Neural cell (in vitro differentiated cells): Measurements from ENCODE around the genes CACNG8 and NDUFA3.

- RAMPAGE, long total RNA, result no peak
Measured at GRCh38 chr19:53519124-53519486, 18.8 kb upstream of the ZNF331 start.

GRCh38 chr19:53578043-53578523 lies 40.1 kb downstream of the ZNF331 start:
- RAMPAGE, long total RNA, result no peak

DNA sequence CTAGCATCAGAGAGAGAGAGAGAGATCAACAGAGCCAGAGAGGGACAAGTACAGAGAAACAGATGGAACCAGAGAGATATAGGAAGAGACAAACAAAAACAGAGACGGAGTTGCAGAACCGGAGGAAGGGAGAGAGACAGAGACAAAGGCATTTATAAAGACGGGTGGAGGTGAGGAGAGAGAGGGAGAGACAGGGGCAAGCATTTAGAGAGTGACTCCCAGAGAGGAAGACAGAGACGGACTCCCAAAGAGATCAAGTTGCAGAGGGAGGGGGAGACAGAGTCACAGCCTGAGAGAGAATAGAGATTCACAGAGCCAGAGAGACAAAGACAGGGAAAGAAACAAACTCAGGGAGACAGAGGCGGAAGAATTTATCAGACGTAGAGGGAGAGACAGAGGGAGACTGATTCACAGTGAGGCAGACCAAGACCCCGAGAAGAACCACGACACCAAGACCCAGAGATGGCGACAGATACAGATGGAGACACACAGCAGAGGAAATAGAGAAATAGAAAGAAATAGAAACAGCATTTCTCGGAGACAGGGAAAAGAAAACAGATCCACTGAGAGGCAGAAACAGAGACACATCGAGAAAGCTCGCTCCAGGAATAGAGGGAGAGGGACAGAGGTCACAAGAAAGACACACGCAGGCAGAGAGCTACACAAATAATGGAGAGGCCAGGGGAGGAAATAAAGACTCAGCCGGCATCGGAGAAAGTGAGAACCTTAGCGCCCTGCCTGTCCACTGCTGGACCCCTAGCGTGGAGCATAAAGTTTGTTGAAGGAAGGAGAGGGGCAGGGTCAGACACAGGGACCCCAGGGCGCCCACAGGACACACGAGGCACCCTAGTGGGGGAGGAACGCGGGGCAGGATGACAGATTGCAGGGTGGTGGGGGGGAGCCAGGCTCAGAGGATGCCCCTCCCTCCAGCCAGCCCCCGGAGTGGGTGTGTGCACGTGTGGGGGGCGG lies 589 bp upstream of the PRKCG start:
- RAMPAGE, long total RNA, result start-site peak on the plus strand centred at position 237 of the sequence, 435 bp wide, 25 and 7 reads in 2 replicates

DNA sequence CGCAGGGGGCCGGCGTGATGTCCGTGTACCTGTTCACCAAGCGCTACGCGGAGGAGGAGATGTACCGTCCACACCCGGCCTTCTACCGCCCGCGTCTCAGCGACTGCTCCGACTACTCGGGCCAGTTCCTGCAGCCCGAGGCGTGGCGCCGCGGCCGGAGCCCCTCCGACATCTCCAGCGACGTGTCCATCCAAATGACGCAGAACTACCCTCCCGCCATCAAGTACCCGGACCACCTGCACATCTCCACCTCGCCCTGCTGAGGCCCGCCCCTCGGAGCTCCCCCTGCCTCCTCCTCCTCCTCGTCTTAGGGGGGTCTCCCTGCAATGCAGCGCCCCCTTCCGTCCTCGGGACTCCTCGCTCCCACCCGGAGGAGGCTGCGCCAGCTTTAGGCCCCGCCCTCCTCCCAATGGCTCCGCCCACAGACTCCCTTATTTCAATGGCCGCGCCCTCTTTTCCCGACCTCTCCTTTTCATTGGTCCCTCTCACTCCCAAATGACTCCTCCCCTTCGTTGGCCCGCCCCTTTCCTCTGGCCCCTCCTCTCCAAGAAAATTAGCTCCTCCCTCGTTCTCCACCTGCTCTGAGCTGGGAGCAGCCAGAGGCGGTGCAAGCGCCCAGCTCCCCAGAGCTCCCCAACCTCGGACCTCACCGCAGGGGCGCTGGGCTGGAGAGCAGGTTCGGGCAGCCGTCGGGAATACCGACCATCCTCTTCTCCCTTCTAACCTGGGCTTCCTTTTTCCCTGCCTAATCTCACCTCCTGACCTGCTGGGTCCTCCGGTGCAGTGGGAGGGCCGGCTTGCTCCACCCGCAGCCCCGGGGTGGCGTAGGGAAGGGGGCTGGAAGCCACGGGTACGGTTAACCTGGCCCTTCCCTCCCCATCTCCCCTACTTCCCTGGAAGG lies 20.5 kb upstream of the CACNG8 start:
- RAMPAGE, long total RNA, result no peak

GRCh38 chr19:53962864-53963338 lies at the start of gene CACNG8:
Gene CACNG8 (plus strand): TSS chr19:53962937.
- RAMPAGE, long total RNA, result no peak

DNA sequence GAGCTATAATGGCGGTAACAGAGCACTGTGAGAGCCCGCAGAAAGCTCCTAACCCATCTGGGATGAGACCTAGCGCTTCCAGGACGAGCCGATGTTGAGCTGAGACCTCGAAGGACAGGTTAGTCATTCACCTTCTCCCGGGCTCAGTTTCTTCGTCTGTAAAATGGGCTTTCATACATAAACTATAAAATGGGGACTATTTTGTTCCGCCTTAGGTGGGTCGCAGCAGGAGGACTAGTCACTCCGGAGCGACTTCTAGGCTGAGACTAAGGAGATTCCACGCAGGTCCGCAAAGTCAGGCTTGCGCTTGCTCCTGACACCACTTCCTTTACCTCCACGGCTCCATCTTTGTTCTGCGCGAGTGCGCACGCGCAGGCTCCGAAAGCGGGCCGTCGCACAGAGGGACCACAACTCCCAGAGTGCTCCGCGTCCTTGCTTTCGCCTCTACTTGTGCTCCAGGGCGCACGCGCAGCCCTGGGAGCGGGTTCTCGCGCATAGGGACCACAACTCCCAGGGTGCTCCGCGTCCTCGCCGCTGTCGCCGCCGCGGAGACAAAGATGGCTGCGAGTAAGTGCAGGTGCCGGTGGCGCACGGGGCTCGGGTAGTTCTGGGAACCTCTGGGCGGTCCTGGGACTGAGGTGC lies at the start of gene NDUFA3:
Gene NDUFA3 (plus strand): TSS at position 534 of the 642 bp plus-strand sequence.
- RAMPAGE, long total RNA, result start-site peak on the minus strand centred at position 359 of the sequence, 14 bp wide, 13 and 22 reads in 2 replicates; start-site peak on the plus strand centred at position 544 of the sequence, 45 bp wide, 12,271 and 7,402 reads in 2 replicates

GRCh38 chr19:54145233-54146465 lies 8.1 kb downstream of the CNOT3 start:
- RAMPAGE, long total RNA, result no peak

DNA sequence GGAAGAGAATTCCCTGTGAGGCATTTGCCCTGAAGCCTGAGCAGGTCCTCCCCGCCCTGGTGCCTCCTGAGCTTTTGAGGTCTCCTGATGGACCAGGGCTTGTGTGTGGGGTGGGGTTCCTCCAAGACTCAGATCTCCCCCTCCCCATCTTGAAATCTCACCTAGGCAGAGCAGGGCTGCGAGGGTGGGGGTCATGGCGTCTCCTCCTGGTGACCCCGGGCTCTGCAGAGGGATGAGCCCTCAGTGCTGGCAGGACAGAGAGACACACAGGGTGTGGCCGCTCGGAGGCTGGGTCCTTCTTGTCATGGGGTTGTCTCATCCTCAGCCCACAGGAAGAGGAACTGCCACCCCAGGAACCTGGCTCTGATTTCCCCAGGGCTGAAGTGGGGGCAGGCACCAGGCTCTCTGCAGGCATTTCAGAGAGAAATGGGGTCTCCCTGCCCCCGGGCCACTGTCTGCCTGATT lies 14.5 kb downstream of the LILRB5 start:
- RAMPAGE, long total RNA, result no peak

DNA sequence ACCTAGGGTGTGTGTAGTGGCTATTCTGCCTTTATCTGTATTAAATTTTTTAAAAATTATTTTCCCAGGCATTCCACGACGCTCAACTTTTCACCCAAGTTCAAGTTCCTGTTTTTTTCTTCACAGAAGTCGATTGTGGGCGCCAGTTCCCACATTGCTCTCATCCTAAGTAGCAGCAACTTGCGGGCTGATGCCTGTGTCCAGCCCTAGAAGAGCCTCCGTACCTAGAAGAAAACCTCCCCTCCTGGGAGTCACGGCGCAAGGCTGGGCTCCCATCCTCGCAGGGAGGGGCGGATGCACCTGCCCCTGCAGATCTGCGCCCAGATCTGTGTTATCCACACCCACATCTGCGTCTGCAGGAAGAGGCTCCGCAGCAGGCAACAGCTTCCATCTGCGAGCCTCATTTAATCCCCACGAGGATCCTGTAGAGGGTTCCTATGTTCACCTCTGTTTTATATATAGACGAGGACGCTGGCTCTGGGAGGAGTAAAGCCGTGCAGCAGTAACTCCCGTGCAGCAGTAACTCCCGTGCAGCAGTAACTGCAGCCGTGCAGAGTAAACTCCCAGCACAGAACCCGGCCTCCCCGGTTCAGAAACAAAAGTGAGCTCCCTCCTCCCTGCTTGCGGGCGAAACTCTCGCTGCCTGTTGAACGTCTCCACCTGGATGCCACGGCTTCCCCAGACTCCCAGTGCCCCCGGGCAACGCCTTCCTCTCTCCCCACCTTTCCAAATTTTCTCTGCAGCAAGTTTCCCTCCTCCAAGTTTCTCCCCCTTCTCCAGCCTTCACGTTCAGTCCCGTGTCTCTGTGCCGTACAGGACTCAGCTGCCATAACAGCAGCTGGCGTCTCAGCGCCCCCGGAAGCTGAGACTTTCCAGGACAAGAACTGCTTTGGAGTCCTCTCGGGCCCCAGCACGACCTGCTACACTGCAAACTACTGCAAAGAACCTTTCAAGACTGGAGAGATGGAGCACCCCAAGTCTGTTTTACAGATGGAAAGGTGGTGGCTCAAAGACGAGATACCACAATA lies 23.5 kb upstream of the LAIR1 start:
- RAMPAGE, long total RNA, result no peak

DNA sequence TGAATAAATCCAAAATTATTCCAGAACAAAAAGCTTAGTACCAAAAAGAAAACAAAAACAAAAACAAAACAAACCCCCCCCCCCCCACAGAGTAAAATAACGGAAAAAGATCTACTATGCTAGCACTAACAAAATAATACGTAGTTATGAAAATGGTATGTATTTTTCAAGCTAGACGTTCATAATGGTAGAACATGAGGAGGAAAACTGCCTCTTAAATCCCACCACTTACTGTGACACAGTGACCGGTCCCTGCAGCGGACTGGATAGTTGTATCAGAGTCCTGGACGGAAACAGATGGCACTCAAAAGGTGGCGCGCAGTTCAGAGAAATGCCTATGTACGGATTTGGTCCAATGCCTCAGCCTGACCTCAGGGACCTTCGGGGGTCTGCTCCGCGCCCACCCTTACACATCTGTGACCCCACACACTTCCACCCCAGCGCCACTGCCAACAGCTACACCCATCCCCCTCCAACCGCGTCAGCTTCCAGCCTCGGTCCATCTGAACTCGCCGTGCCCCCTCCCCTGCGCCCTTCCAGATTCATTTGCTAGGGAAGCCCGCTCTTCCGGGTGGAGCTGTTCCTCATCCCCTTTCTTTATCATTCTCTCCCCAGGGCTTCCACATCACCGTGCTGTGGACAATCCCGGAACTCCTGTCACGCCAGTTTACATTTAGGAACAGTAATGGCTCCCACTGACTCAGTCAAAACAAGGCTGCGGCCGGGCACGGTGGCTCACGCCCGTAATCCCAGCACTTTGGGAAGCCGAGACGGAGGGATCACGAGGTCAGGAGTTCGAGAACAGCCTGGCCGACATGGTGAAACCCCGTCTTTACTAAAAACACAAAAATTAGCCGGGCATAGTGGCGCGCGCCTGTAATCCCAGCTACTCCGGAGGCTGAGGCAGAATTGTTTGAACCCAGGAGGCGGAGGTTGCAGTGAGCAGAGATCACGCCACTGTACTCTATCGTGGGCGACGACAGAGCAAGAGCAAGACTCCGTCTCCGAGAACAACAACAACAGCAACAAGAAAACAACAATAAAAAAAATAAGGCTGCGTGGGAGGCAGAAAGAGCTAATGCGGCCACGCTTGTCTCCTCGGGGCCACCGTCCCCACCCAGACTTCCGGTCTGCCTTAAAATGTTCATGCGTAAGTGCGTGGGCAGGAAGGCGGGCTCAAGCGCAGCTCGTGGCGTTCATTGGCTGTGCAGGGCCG lies 658 bp upstream of the LENG8 start:
- RAMPAGE, long total RNA, result start-site peak on the minus strand centred at position 918 of the sequence, 7 bp wide, 44 and 35 reads in 2 replicates; start-site peak on the minus strand centred at position 1,112 of the sequence, 52 bp wide, 409 and 283 reads in 2 replicates

DNA sequence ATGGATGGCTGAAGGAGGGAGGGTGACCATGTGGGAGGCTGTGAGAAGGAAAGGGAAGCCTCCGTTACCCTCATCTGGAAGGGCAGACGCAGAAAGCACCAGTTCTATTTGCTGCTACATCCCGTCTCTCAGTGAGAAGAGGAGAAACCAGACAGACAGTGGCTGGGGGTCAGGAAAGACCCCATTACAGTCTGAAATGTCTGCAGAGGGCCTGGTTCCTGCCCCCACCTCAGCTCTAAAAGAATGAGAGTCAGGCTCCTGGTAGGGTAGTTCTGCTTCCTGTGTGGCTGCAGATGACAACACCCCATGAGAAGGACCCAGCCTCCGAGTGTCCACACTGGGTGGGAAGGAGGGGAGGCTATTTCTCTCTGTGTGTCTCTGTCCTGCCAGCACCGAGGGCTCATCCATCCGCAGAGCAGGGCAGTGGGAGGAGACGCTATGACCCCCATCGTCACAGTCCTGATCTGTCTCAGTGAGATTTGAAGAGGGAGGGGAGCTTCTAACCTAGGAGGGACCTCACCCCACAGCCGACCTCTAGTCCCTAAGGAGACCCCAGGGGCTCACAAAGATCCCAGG lies 463 bp downstream of the LILRA1 start:
- RAMPAGE, long total RNA, result no peak

DNA sequence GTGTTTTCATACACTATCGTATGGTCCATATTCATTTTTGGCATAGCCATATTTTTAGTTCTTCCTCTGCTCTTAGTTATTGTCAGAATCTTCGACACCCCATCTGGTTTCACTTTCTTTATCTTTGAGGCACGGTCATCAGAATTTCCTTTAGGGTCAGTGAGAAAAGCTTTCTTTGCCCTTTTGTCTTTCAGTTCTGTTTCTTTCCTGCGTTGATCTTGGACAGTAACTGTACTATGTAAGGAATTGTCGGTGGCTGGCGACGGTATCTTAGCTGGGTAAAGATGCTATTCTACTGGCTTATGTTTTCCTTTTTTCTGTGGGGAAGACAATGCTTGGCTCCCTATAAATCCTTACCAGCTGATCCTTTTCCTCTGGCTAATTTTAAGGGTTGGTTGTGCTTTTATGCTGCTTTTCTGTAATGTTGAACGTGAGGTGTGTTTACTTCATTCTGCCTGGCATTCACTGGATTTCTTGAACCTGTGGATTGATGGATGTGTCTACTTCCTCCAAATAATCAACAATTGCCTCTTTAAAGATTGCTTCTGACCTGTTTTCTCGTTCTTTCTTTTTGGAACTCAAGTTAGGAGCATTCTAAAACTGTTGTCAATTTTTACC lies 10.4 kb upstream of the KIR2DL4 start:
- RAMPAGE, long total RNA, result no peak

DNA sequence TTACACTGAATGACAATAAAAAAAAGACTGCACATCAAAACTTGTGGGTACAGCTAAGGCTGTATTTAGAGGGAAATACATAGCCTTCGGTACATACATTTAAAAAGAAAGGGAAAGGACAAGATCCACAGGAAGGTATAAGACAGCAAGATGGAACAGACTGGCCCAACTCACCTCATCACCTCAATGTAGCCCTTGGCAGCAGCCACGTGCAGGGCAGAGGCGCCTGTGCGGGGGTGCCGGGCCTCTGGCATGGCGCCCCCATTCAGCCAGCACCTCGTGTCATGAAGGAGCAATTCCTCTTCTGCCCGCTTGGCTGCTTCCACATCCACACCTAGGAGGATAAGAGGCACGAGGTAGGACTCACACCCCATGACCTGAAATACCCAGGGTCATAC lies 14.2 kb downstream of the PPP1R12C start:
- RAMPAGE, long total RNA, result no peak

GRCh38 chr19:55115941-55117029 lies 1.2 kb downstream of the PPP1R12C start:
- RAMPAGE, long total RNA, result start-site peak on the plus strand at chr19:55116350-55116446, 34 and 14 reads in 2 replicates

DNA sequence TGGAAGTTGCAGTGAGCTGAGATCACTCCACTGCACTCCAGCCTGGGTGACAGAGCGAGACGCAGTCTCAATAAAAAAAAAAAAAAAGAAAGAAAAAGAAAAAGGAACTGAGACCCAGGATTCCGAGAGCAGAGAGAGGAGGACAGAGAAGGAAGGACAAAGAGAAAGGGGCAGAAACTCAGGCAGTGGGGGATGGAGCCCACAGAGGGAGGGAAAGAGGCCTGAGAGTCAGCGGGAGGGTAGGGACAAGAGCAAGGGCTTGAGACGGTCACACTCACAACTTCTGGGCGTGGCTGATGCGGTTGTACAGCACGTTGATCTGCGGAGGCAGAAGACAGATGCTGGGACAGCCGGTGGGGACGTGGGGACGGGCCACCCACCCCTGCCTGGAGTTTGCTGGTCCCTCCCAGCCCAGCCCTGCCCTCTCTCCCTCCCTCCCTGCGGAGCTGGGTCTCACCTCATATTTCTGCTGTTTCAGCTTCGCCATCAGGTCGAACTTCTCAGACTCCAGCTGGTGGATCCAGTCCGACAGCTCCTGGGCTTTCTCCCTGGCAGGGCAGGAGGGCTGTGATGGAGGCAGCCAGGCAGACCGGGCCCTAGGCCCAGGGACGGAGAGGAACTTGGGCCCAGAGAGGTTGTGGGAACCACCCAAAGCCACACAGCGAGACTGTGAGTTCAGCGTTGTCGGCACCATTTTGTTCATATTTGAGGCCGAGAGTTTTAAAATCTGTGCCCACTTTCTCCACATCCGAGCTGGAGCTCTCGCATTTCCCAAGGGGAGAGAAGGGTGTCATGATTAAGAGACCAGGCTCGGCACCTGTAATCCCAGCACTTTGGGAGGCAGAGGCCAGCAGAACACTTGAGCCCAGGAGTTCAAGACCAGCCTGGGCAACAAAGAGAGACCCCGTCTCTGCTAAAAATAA lies 15.1 kb downstream of the TNNT1 start:
- RAMPAGE, long total RNA, result no peak

GRCh38 chr19:55146789-55147406 lies 2.1 kb downstream of the TNNT1 start:
- RAMPAGE, long total RNA, result no peak

GRCh38 chr19:55147407-55147733 lies 1.6 kb downstream of the TNNT1 start:
- RAMPAGE, long total RNA, result no peak

- RAMPAGE, long total RNA, result no peak
Measured at GRCh38 chr19:55228293-55228653, 290 bp downstream of the TMEM86B start.

GRCh38 chr19:55229631-55230350 lies 1.2 kb upstream of the TMEM86B start:
- RAMPAGE, long total RNA, result no peak

DNA sequence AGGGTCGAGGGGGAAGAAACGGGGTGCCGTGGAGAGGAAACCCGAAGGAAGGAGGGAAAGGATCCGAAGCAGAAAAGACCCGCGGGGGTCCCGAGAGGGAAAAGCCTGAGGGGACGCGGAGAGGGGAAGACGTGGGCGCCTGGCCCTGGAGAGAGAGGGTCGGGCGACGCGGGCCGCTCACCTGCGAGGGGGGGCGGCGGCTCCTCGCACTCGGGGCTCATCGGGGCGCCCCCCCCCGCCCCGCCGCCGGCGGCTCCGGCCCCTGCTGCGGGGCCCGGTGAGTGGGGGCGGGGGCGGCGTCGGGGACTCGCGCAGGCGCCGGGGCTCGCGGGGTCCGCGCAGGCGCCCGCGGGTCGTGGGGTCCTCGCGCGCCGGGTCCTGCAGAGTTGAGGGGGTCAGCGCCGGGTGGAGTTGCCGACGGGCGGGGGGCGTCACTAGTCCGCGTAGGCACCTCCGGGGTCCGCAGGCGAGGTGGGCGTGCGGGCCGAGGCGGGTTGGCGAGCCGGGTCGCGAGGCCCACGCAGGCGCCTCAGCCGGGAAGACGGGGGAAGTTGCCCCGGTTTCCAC lies 480 bp downstream of the PPP6R1 start:
- RAMPAGE, long total RNA, result no peak